ENCODE results near the genes MAP1S, FCHO1 and PDE4C.

DNA sequence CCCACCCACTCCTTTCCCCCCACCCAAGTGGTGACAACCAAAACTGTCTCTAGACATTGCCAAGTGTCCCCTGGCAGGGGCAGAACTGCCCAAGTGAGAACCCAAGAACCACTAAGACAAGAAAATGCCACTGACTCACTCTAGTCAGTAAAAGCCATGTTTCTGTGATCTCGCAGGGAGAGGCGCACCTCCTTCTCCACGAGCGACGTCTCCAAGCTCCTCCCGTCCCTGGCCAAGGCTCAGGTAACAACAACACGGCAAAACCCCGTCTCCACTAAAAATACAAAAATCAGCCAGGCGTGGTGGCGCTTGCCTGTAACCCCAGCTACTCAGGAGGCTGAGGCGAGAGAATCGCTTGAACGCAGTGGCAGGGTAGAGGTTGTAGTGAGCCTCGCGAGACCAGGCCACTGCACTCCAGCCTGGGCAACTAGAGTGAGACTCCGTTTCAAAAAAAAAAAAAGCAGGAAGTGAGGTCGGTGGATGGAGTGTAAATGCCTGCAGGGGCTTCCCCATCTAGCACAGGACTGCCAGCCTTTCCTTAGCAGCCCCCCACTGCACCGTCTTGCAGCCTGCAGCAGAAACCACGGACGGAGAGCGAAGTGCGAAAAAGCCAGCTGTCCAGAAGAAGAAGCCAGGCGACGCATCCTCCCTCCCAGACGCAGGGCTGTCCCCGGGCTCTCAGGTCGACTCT, 17.4 kb upstream of the USE1 start:
- PRO-cap, result no peak

DNA sequence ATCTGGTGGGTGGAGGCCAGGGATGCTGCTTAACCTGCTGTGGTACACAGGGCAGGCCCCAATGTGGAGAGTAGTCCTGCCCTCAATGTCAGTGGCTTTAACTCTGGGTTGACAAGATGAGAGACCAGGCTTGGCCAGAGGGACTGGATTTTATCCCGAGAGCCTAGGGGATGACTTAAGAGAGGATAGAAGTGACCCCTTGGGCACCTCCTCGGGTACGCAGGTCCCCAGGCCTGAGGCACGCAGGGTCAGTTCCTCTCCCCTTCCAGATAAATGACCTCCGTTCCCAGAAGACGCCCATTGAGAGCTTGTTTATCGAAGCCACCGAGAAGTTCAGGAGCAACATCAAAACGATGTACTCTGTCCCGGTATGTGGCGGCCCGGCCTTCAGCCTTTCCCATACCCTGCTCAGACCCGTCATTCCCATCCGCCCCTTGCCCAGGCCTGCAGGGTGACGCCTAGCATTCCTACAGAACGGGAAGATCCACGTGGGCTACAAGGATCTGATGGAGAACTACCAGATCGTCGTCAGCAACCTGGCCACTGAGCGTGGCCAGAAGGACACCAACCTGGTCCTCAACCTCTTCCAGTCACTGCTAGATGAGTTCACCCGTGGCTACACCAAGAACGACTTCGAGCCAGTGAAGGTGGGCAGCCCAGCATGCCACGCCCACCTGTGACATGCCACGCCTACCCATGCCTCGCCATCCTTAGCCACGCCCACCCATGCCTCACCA, 13.3 kb upstream of the USE1 start:
- PRO-cap, result no peak

- PRO-cap, result no peak
Measured at GRCh38 chr19:17293527-17294389, 9.5 kb downstream of the ABHD8 start.

- PRO-cap, result no peak
Measured at GRCh38 chr19:17358434-17358796, 18.7 kb downstream of the PLVAP start.

DNA sequence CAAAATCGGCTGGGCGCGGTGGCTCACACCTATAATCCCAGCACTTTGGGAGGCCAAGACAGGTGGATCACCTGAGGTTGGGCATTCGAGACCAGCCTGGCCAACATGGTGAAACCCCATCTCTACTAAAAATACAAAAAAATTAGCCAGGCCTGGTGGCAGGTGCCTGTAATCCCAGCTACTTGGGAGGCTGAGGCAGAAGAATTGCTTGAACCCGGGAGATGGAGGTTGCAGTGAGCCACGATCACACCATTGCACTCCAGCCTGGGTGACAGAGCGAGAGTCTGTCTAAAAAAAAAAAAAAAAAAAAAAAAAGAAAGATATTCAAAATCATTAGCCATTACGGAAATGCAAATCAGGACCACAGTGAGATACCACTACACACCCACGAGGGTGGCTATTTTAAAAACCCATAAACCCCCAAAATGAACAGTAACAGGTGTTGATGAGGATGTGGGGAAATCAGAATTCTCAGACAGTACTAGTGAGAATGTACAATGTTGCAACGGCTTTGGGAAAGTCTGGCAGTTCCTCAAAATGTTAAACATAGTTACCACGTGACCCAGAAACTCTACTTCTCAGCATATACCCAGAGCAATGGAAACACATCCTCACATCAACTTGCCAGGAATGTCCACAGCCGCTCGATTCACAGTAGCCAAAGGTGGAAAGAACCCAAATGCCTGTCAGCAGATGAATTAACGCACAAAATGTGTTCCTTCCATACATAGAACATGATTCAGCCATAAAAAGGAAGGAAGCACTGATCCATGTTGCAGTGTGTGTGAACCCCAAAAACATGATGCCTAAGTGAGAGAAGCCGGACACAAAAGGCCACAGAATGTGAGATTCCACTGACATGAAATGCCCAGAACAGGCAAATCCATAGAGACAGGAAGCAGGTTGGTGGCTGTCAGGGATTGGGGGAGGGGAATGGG, 7.2 kb downstream of the PLVAP start:
- PRO-cap, result no peak

GRCh38 chr19:17517460-17518186, 6.2 kb downstream of the PGLS start:
- PRO-cap, result no peak

GRCh38 chr19:17520821-17521290, 6.2 kb upstream of the NIBAN3 start:
- PRO-cap, result no peak

DNA sequence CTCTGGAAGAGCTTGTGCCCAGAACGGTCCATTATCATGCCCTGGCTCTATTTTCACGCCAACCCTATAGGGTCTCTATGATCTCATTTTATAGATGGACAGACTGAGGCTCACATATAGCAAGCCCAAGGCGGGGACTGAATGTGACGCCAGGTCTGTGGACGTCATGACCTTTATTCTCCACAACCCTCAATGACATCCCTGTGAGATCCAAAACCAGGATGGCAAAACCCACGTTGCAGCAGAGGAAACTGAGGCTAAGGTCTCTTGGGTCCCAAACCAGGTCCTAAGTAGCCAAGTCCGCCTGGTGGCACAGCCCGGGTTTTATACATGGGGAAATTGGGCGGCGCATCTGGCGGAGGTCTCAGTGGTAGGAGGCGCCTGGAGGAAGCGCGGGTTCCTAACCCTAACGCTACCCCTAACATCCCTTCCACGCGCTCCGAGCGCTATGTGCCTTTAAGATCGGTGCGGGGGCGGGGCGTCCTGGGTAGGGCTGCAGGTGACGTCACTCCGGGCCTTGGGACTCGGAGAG, 343 bp upstream of the COLGALT1 start:
- PRO-cap, result bidirectional peak, plus-strand start outside the sequence, minus-strand start at position 450 of the sequence

- PRO-cap, result no peak
Measured at GRCh38 chr19:17686024-17686627, 2.0 kb downstream of the UNC13A start.

DNA sequence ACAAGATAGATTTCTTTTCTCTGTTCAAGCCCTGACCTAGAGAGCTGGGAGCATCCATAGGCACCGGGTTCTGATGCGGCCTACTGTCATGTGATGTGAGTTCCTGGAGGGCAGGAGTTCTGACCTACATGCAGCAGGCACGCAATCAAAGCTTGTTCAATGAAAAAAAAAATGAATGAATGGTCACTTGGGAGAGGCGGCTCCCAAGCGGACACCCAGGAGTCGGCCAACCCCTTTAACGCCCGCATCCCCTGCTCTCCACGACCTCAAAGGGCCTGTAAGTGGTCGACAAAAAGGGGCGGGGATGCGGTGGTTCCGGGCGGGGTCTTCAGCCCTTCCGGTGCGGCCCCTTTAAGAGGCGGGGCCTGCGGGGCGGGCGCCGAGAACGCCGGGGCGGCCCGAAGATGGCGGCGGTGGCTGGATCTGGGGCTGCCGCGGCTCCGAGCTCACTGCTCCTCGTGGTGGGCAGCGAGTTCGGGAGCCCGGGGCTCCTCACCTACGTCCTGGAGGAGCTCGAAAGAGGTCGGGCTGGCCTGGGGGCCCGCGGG, at the start of gene MAP1S:
TSS of gene MAP1S (plus strand) at position 382 of the 548 bp plus-strand sequence.
- PRO-cap, result bidirectional peak, plus-strand start at position 382 of the sequence, minus-strand start at position 253 of the sequence

DNA sequence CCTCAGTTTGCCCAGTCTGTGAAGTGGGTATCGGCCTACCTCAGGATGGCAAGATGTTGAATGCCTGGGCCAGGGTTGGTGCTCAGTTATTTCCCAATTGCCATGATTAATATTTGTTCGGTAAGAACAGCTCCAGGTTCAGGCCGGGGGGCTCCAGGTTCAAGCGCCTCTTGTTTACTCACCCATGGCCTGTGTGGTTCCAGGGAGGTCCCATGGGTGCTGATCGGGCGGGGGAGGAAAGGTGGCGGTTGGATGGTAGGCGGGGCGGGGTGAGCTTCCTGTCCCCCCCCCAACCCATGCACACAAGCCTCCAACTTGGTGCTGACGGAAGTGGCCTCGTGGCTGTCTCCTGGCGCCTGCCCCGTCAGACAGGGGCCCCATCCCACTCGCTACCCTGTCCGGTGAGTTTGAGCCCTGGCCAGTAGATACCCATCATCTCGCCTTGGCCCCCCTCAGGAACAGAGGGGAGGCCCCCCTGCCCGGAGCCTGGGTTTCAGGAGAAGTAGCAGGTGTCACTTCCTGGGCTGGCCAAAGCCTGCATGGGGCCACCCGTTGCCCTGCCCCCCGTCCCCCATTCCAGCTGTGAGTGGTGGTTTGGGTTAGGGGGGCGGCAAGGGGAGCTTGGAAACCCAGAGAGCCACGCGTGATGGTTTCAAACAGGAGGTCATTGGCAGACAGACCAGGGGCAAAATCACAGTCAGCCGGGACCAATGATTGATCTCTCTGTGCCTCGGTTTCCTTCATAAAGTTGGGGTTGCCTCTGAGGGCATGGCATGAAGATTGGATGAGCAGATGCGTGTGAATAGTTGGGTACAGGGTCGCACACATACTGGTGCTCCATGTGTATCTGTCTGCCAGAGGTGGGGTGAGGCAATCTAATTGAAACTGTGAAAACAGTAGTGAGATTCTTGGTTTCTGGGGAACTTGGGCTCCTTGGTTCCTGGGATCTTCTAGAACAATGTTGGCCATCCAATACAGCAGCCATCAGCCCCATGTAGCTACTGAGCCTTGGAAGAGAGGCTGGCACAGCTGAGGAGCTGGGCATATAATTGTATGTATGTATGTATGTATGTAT, at the start of gene FCHO1:
TSS of gene FCHO1 (plus strand) at position 301 of the 1,075 bp plus-strand sequence.
- PRO-cap, result no peak

GRCh38 chr19:17764945-17765640, 13.8 kb downstream of the FCHO1 start:
- PRO-cap, result unidirectional peak, plus-strand start at chr19:17765331

DNA sequence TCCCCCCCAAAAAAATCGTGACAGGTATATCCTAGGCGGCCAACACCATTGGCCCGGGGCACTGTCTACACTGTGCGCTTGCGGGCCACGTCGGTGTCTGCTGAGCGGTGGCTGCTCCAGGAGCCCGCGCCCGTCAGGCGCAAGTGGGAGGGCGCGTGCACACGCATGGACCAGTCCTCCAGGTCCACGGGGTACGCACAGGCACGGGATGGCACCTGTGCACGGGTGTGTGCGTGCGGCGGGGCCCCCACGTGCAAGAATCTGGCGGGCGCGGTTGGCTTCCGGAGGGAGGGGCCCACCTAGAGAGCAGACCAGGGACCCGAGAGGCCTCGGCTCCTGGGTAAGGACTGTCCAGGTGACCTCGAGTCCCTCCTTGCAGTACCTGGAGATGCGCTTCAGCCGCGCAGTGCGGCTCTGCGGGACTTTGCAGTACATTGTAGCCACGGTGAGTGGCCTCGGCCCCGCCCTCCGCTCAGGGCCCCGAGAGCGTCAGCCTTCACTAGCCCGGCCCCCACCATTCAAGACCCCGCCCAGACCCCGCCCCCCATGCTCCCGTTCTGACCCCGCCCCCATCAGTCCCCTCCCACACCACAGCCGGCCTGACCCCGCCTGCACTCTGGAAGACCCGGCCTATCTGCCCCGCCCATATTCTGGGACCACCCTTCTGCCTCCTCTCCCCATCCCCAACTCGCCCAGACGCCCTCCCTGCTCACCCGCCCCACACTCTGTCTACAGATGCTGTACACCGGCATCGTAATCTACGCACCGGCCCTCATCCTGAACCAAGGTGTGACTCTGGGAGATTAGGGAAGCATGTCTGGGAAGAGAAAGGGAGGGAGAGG, 2.2 kb downstream of the SLC5A5 start:
- PRO-cap, result no peak

DNA sequence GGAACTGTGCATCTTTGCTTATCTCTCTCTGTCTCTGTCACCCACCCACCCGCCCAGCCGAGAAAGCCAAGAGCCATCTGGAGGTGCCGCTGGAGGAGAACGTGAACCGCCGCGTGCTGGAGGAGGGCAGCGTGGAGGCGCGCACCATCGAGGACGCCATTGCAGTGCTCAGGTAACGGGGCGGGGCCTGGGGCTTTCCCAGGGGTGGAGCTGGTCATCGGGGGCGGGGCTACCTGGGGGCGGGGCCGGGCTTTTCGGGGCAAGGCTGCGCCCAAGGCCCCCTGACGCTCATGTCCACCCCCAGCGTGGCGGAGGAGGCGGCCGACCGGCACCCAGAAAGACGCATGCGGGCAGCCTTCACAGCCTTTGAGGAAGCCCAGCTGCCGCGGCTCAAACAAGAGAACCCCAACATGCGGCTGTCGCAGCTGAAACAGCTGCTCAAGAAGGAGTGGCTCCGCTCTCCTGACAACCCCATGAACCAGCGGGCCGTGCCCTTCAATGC, 10.4 kb downstream of the CCDC124 start:
- PRO-cap, result bidirectional peak, plus-strand start at position 332 of the sequence, minus-strand start at position 161 of the sequence

DNA sequence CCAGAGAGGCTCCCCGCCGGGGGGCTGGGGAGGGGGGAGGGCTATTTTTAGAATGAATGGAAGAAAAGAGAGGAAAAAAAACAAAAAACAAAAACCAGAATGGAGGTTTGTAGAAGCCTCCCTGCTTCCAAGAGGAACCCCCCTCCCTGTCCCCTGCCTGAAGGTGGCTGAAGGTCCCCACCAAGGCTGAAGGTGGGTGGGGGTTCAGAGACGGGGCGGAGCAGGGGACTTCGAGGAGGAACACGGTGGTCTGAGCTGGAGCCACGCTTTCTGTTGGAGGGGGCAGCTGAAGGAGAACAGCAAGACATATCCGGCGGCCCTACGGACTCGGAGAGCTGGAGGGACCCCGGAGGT, 15.9 kb upstream of the KCNN1 start:
- PRO-cap, result no peak

GRCh38 chr19:18225520-18226801, at the start of gene PDE4C:
PDE4C (minus strand) TSS chr19:18226438.
- PRO-cap, result no peak

GRCh38 chr19:18262072-18262929, 12.0 kb downstream of the IQCN start:
- PRO-cap, result no peak

DNA sequence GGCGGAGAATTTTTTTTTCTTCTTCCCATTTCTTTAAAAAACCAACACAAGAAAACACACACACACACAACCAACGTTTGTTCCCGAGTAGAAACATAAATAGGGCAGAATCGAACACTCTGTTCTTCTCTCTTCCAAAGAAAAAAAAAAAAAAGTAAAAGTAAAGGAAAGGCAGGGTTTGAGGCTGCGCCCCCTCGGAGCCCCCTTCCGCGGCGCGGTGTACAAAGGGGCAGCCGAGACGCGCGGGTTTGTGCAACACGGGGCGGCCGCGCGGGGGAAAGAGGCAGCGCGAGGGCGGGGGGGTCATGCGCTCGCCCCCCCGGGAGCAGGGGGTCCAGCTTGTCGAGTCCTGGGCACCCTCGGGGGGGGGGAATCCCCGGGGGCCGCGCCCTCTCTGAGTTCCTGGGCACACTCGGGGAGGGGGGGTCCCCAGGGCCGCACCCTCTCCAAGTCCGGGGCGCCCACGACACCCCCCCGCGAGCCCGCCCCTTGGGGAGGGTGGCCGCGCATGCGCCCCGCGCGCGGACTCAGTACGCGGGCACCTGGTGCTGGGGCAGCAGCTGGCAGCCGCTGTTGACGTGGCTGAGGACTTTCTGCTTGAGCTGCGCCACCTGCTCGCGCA, 1.4 kb downstream of the JUND start:
- PRO-cap, result bidirectional peak, plus-strand start at position 533 of the sequence, minus-strand start outside the sequence

DNA sequence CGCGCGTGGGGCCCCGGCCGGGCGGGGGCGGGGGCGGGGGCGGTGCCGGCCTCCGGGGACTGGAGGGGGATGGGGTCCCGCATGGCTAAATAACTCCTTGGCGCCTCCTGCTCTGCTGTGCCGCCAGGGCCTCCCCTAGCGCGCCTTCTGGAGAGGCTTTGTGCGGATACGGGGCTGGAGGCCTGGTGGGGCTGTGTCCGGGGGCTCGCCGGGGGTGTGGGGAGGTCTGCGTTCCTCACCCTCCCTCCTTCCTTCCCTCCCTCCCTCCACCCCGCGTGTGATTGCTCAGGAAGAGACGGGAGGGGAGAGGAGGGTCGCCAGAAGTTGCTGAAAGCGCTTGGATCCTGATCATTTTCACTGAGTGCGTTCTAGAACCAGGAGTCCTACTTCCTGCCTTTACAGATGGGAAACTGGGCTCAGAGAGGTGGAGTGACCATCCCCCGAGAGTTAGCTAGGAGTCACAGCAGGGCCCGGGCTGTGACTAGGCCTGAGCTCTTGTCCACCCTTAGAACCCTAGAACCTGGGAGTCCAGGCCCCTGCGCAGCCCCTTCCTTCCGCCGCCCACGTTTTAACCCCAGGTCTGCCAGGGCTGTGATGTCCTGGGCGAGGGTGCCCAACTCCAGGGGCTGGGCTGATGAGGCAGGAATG, 680 bp upstream of the JUND start:
- PRO-cap, result bidirectional peak, plus-strand start at position 115 of the sequence, minus-strand start at position 149 of the sequence

- PRO-cap, result no peak
Measured at GRCh38 chr19:18306040-18306662, 16.7 kb downstream of the LSM4 start.